ENCODE measurements around a stretch of chr1.

DNA sequence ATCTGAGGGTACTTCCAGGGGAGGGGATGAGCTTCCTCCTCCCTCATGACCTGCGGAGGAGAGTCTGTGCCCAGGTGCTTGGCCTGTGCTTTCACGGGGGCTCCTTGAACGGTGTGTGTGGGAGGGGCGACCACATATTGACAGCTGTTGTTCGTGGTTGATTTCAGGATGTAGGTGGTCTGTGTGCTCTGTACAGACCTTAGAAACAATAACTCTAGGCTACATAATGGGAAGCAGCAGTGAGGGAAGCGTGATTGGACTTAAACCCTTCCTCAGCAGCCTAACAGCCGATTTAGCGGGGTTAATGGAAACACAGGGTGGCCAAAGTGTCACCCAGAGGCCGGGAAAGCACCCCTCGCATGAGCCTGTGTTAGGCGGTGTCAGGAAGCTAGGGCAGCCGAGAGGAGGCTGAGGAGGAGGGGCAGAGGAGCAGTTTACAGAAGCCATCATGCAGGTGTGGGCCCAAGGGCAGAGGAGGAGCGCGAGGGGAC lies 56.0 kb downstream of the TBCE start:
- RRBS, result no CpG with 5 or more reads among the region's 14 CpGs

DNA sequence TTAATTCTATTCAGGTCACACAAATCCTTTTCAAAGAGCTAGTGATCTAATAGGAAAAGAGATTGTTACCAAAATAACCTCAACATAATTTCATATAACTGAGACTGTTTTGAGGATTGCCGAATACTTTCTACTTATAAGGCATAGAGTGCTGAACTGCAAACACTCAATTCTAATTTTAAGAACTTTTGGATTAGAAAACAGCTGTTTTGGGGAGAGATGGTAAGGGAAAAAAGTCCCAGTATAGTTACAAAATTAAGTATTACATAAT lies 1.3 kb downstream of the B3GALNT2 start:
- RRBS, result no CpG with 5 or more reads among the region's 1 CpG

- RRBS, result no CpG with 5 or more reads among the region's 17 CpGs
These were observed 68.9 kb upstream of the LYST start for GRCh38 chr1:235935480-235936214.

DNA sequence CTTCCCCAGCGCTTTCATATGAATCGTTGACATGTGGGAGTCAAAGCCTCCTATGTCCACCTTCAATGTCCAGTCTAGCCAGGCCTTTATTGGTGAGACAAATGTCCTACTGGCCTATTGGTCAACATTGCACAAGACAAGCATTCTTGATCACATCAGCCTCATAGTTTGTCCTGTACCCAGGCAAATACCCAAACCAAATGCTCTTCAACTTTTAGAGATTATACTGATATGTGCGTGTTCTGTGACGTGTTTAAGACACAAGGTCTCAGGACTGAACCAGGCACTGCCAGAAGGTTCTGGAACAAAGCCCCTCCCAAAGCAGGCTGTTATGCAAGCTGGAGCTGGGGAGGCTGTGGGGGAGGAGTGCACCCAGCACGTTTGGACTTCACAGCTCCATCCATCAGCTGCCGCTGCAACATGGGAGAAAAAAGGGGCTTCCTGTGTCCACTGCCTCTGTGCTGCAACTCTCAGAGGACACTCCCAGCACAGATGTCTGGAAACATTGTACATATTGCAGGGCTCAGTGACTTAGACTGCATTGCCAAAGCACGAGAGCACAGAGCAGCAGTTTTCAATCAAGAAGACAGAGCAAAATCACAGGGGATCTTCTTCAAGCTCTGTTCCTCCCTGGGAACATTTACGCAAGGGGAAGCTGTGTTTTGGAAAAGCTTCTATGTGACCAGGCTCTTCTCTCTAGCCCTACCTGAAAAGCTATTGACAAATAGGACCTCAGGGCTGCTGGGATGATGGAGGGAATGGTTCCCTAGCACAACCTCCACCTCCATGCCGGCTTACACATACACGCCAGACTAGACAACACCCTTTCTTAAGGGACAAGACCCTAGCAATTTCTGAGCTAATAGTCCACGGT lies 45.8 kb downstream of the NID1 start:
- RRBS, result no CpG with 5 or more reads among the region's 11 CpGs

DNA sequence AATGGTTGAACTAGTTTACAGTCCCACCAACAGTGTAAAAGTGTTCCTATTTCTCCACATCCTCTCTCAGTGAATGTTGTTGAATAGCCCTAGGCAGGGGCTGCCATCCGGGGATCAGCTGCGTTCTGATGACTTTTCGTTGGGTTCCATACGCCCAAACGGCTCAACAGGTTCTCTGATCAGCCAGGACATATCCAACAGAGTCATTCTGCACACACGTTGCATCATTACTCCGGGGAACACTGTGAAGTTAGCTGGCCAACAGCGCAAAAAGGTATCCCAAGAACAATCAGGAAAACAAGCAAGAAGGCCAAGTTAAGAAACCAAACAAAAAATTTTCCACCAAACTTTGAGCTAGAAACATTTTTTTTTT lies 29.3 kb downstream of the NID1 start:
- RRBS, result 88% methylated on average over 3 of the region's 8 CpGs

GRCh38 chr1:236041743-236042479 lies 23.0 kb downstream of the NID1 start:
- RRBS, result no CpG with 5 or more reads among the region's 16 CpGs

DNA sequence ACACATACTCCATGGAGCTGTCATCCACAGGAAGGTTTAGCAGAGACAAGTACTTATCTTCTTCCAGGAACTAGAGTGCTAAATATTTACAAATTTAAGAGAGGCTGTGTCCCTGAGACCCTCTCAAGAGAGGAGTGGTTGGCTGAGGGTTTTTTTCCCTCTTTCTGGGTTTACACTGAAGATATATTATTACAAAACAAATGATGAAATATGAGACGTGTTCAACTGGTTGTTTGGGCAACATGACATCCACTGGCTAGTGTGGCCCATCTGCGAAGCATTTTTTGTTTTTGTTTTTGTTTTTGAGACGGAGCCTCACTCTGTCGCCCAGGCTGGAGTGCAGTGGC lies 25.9 kb upstream of the NID1 start:
- RRBS, result no CpG with 5 or more reads among the region's 4 CpGs

- RRBS, result no CpG with 5 or more reads among the region's 17 CpGs
These were observed 21.6 kb upstream of the GPR137B start for GRCh38 chr1:236120546-236121393.

GRCh38 chr1:236176628-236177520 lies 34.5 kb downstream of the GPR137B start:
- RRBS, result no CpG with 5 or more reads among the region's 11 CpGs

GRCh38 chr1:236309993-236310442 lies 28.3 kb upstream of the ERO1B start:
- RRBS, result no CpG with 5 or more reads among the region's 5 CpGs

- RRBS, result no CpG with 5 or more reads among the region's 8 CpGs
These were observed 33.3 kb upstream of the LGALS8 start for GRCh38 chr1:236490544-236490865.

DNA sequence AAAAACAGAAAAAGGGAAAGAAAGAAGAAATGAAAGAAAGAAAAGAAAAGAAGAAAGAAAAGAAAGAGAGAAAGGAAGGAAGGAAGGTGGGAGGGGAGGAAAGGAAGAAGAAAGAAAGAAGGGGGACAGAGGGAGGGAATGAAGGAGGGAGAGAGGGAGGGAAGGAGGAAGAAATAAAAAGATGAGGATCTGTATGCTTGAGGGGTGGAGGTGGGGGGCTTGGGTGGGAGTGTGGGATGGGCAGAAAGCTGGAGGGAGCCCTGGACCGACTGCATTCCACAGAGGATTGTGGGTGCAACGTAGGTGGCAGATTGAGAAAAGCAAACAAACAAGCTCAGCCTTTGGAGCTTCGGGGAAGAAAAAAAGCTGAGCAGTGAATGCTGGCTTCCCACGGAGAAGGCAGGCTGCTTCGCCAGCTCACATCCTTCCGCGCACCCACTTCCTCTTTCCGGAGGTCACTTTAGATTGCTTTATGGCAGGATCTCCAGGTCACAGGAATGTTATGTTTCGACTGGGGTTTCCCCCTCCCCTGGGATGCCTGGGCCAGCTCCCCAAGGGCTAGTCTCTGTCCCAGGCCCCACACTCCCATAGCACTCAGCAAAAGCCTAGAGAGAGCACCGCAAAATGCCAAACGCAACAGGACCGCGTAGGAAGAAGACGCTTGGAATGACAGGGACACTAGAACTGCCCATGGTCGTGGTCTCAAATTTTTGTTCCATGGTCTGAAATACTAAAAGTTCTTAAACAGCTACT lies 20.7 kb upstream of the LGALS8 start:
- RRBS, result no CpG with 5 or more reads among the region's 15 CpGs

DNA sequence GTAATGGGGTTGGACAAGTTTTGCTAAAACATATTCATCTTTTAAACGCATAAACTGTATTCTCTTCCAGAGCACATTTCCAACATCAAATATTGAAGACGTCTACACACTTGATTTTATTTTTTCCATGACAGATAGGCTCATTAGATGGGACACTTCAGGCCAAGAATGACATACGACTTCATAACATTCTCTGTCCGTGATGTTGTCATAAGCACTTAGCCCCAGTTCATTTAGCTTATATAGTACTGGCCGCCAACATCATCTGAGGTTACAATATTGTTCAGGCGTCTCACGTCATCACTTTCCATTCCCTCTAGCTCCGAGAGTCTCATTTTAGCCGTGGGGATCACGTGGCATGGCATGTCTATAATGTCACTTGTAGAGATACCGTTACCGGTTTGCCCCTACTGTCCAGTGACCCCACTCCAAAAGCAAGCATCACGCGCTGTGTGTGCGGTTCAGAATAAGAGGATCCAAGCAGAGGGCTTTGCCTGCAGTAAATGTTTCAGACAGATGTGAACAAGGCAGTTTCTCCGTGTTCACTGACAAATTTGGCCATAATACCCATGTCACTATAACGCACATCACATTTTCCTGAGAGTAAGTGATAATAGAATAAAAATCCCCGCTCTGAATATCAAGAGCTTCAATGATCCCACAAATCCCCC lies 34.6 kb upstream of the HEATR1 start:
- RRBS, result no CpG with 5 or more reads among the region's 18 CpGs

GRCh38 chr1:236687742-236687990 lies 1.4 kb downstream of the ACTN2 start:
- RRBS, result no CpG with 5 or more reads among the region's 4 CpGs

GRCh38 chr1:236747489-236748036 lies 47.5 kb upstream of the MTR start:
- RRBS, result no CpG with 5 or more reads among the region's 7 CpGs

GRCh38 chr1:237044676-237044979 lies 2.6 kb downstream of the RYR2 start:
- RRBS, result no CpG with 5 or more reads among the region's 2 CpGs

- RRBS, result no CpG with 5 or more reads among the region's 1 CpG
These were observed 3.2 kb downstream of the RYR2 start for GRCh38 chr1:237045131-237045602.

- RRBS, result no CpG with 5 or more reads among the region's 11 CpGs
These were observed 11.6 kb downstream of the RYR2 start for GRCh38 chr1:237053549-237054062.

DNA sequence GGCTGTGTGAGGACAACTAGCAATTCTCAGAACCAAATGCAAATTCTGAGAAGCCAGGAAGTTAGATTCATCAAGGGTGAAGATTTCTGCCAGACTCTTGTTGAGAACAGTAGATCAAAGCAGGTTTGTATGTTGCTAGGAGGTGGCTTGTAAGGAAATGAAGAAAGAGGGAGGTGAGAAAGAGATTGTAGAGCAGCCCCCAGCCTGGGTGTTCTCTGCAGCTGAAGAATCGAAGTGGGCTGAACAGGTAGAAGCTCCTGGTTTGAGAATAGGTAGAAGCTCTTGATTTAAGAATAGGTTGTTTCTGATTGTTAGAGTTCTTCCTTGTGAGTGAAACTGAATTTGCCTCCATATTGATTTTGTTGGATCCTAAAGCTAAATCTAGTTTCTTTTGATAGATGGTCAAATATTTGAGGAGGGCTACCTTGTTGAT lies 153.9 kb downstream of the ZP4 start:
- RRBS, result no CpG with 5 or more reads among the region's 1 CpG

DNA sequence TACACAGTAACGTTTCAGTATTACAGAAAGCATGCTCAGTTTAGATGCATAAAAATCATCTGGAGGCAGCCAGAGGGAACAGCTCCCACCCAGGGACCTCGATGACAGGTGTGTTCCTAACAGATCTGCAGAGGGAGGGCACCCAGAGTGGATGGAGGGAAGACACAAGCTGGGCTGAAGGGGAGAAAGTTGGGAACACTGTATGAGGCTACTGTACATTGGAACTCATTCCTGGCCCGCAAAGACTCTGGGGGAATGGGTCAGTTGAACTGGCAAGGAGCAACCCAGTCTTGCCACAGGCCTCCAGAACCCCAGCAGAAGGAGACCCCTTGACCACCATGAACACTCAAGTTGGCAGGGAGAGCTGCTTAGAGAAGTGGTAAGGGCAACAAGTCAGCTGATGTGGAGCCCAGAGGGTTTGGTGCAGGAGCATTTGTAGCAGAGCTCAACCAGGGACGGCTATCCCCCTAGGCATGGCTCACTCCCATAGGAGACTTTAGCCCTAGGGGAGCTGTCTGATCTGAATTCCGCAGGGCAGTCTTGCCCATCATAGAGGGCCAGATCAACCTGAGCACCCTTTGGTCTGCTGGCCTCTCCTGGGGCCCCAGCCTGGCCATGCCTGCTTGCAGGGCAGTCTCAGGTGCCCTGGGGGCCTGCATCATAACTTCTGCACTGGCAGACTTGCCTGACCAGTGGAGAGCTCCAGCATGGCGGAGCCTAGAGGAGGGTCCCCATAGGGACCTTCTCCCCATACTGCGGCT lies 52.2 kb downstream of the ZP4 start:
- RRBS, result no CpG with 5 or more reads among the region's 7 CpGs